A375 (cell line): ENCODE measurements around a stretch of chr16.

GRCh38 chr16:56670025-56670544 lies 471 bp downstream of the MT1H start:
- RAMPAGE, long total RNA: no peak

GRCh38 chr16:56849669-56850327 lies 15.2 kb upstream of the SLC12A3 start:
- RAMPAGE, long total RNA: no peak

DNA sequence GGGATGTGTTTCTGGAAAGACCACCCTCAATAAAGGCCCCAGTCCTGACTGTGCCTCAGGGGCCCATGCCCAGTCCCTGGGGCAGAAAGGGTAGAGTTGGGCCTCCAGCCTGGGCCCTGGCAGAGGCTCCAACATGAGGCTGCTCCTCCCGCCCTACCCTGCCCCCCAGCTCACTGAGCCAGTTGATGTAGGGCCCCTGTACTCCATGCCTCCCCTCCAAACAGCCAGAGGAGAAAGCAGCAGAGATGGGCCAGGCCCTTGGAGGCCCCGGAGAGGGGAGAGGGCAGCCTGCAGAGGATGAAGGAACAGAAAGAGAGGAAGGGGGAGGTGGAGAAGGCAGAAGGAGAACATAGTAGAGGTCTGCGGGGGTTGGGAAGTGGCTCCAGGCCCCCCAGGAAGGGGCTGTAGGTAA lies 42.2 kb upstream of the CPNE2 start:
- RAMPAGE, long total RNA: no peak

DNA sequence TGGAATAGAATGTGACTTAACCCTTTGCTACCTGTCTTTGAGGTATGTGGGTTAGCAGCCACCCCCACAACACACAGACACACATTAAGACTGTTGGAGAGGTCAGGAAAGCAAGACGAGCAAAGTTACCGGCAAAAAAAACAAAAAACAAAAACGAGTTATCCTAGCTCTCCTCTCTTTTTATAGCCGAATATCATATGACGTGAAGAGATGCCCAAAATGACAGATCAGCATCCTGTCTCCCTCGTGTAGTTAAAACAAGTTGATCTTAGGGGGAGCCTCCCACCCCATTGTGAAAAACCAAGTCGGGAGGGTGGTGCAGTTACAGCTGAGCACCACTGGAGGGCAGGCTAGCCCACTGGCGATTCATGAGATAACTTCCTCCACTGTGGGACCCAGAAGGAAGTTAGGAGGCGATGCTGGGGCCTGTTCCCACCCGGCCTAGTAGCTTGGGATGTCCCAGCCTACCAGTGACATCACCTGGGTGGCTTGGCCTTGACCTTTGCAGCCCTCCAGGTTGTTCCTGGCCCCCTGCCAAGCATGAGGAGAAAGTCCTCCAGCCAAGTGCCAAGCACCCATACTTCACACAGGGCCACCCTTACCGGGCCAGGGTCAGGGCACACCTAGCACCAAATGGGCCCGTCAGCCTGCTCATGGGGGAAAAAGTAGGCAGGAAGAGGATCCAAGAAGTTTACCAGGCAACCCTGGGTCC lies 8.1 kb upstream of the CPNE2 start:
- RAMPAGE, long total RNA: no peak

- RAMPAGE, long total RNA: no peak
These were observed 23.3 kb downstream of the CPNE2 start for GRCh38 chr16:57115236-57116447.

GRCh38 chr16:57128664-57129605 lies 36.6 kb downstream of the CPNE2 start:
- RAMPAGE, long total RNA: no peak

GRCh38 chr16:57265951-57266481 lies 18.5 kb downstream of the PLLP start:
- RAMPAGE, long total RNA: no peak

GRCh38 chr16:57318117-57318724 lies 33.7 kb upstream of the PLLP start:
- RAMPAGE, long total RNA: no peak

DNA sequence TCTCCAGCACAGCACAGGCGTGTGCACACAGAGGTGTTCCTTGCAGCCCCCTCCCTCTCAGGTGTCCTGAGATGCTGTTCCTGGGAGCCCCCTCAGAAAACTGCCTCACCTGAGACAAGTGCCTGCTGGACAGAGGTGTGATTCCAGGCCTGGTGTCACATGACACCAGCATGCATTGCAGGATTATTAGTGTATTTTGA lies 1.5 kb upstream of the POLR2C start:
- RAMPAGE, long total RNA: no peak

DNA sequence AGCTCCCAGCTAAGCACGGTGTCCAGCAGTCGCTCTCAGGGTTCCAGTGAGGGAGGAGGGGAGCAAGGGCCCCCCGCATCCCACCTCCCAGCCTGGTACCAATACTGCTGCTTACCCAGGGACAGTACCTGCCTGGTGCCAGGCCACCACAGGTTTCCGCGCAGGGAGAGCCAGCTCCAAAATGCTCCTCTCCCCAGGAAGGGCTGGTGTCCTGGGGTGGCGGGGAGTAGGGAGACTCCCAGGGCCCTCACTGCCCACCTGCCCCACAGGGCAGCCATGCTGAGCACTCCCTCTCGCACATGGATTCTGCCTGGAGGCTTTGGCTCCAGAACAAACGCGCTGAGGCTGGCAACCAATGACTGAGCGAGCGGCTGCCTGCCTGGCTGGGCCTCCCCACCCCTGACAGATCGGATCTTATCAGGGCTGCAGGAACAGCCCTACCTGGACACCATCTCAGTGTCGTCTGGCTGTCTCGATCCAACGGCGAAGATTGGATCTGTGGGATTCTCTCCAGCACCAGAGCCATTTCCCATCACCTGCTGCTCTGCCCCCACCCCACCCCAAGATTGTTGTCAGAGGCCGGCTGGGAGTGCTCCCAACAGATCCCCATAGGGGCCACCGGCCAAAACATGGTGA lies 2.3 kb downstream of the DOK4 start:
- RAMPAGE, long total RNA: no peak

DNA sequence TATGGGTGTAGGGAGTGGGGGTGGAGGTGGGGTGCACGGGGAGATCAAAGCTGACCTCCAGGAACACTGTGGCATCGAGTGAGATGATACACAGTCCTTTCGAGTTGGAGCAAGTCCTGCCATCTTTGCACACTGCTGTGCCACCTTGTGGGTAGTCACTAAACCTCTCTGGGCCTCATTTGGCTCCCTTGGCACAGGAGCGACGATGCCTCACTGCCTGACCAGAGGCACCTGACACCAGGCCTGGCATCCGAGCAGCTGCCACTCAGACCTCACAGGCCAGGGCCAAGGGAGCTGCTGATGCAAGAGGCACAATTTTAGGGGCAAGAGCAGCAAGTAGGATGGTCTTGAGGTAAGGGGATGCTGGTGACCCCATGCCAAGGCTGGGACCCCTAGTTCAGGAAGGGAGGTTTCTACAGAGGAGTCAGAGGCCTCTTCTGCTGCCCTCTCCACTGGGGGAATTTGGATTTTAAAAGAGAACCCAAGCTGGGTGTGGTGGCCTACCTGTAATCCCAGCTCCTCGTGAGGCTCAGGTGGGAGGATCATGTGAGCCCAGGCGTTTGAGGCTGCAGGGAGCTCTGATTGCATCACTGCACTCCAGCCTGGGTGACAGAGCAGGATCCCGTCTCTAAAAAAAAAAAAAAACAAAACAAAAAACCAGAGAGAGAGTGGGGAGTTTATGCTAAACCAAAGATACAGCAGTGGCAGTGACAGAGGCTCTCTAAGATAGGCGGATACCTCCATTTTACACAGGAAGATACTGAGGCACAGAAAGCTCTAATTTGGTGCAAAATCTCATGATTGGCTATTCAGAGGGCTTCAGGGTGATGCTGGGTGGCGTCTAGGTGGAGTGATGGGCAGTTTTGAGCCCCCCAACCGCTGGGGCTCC lies 6.7 kb upstream of the ADGRG1 start:
- RAMPAGE, long total RNA: no peak

DNA sequence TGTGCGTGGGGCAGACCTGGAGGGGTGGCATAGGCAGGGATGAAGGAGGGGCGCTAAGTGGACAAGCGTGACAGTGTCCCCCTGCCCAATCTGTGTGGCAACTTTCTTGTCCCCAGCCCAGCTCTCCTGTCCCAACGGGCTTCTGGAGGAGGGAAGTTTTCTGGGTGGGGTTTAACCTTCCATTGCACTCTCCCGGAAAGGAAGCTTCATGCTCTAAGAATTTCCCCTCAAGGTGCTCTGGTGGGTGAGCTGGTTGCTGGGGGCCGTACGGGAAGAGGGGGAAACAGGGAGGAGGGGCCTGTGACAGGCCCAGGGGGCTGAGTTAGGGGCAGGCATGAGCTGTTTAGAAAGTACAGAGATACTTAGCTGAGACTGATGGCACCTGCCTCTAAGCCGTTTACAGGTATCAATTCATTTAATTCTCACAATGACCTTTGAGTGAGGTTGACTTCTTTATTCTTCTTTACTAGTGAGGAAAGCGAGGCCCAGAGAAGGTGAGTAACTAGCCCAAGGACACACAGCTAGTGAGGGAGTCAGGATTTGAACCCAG lies 18.7 kb downstream of the ADGRG1 start:
- RAMPAGE, long total RNA: no peak

DNA sequence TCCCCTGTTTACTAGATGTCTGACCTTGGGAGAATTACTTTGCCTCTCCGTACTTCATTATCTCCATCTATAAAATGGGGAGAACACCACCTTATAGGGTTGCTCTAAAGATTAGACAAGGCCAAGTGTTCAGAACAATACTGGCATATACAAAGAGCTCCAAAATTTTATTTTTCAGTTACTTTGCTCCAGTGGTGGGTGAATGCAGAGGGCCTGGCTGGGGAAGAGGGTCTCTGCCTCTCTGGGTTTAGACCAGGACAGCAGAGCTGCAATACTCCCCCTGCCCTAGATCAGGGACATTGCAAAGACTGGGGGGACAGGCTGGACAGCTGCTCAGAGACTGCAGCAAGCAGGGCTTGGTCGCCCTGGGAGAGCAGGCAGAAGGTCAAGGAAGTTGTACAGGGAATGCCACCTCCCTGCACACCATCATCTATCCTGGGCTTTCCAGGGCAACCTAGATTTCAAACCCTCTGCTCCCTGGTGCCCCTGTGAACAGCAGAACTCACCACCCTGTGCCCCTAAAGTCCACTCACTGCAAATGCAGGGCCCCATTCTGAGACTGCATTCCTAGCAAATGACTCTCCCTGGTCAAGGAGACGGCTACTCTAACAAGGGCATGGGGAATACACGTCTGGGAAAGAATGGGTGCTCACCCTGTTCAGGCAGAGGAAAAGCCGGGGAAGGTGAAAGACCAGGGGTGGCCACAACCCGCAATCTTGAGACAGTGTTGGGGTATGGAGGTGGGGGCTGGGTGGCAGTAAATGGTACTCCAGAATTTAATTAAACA lies 1.2 kb downstream of the KIFC3 start:
- RAMPAGE, long total RNA: no peak

DNA sequence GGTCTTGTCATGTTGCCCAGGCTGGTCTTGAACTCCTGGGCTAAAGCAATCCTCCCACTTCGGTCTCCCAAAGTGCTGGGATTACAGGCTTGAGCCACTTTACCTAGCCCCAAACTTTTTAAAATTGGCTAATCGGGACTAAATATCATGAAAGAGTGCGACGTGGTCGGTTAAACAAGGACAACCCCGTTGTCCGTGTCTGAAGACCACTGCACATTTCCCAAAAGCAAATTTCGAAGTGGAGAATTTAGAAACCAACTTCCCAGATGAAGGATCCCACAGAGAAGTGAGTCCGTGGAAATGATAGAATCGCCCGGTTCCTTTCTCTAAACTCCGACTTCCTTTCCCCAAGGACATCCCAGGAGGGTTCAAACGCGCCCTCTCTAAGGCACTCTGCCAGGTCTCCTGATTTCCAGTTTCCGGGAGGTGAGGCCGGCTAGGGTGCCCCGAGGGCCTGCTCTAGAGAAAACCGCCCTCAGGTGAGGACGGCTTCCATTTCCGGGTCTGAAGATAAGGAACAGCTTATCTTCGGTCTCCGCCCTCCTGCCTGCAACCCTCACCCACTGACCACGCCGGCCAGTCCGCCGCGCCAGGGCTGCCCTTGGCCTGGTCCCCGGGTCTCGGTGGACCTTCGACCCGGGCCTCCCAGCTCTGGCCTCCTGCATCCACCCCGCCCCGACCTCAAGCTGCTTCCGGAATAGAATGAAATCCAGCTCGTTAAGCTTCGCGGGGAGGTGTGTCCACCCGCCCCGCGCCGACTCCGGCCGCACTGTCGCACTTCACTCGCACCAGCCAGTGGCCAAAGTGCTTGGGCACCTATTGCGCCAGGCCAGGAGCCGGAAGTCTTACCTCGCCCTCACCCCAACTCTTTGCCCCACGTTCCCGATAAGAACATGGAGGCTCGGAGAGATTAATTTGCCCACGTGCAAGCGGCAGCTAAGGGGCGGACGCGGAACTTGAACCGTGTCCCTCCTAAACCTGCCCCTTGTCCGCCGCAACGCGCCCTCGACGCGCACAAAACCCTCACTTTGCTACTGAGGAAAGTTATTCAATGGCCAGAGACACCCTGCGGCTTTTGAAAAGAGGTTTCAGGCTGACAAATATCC lies 962 bp upstream of the MMP15 start:
- RAMPAGE, long total RNA: no peak

DNA sequence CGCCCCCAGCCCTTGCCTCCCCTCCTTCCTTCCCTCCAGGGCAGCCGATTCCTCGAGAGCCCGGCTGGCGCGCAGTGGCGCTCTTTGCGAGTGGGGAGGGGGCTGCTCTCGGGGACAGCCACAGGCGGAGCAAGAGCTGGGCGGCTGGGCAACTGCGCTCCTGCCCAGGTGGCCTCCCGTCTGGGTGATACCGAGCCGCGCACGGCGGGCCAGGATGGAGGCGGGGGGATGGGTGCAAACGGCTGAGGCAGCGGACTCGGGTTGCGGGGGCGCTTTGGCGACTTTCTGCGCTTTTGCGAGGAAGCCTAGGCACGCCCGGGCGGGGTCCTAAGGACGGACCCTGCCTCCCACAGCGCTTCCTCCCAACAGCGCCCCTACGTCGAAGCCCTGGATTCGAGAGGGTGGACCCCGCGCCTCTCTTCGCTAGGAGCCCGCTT lies 1.3 kb downstream of the MMP15 start:
- RAMPAGE, long total RNA: no peak

DNA sequence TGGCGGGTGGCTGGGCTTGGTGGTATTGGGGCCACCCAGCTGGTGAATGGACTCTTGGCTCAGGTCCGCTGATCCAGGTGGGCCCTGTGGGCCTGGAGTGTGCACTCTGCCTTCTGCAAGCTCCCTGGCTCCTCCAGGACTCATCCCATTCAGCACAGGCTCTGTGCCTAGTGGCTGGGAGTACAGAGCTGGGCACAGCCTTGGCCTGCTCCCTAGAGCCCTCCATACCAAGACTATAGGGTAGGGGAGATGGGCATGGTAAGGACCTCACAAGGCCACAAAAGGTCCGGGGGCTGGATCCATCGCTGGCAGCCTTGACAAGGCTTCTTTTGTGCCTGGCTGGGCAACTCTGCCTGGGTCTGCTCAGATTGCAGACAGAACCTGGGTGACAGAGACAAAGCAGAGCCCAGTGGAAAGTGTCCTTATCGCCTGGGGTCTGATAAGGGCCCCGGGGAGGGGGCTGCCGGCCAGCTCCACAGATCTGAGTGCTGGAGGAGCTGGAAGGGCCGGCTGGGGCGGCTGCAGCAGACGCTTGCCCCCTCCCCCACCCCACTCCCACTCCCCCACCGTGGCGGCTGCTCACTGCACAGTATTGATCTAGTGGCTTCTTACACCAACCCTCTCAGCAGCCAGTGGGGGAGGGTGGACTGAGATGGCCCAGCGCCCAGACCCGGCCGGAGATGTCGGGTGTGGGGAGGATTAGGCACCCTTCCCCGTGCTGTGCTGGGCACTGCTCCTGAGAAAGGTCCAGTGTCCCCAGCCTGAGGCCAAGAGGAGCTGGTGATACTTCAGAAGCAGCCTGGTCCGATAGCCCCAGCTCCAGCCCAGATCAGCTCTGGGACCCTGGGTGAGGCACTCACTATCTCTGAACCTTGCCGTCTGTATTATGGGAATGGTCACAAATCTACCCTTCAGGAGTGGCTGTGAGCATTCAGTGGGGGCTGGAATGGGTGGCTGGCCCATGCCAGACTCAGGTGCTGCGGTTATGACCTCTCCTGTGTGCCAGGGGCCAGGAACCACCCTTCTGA lies 7.3 kb downstream of the MMP15 start:
- RAMPAGE, long total RNA: no peak

DNA sequence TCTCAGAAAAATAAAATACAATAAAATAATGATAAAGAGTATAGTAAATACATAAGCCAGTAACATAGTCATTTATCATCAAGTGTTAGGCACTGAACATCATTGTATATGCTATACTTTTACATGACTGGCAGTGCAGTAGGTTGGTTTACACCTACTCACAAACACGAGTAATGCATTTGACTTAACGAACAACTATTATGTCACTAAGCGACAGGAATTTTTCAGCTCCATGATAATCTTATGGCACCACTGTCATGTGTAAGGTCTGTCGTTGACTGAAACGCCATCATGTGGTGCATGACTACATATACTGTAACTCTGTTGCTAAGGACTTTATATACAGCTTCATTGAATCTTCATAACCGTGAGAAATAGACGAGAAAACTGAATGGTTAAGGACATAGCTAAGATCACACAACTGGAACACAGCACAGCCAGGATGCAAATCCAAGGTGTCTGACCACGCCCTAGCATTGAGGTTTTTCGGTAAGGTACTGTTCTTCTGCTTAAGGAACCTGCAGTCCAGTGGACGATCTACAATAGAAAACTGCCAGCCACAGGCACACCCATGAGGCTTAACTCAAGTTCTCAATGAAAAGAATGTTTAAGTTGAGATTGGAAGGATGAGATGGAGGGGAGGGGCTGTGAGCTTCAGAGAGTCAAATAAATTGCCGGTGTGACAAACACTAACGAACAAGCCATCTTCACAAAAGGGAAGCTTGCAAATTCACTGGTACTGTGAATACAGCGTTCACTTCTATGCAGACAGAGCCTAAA lies 3.3 kb downstream of the CFAP20 start:
- RAMPAGE, long total RNA: no peak

- RAMPAGE, long total RNA: no peak
These were observed 31.6 kb upstream of the CFAP20 start for GRCh38 chr16:58160404-58161650.

- RAMPAGE, long total RNA: no peak
These were observed 13.3 kb upstream of the CCDC113 start for GRCh38 chr16:58236371-58236865.

GRCh38 chr16:58448660-58449382 lies 51.1 kb upstream of the NDRG4 start:
- RAMPAGE, long total RNA: no peak